Peritoneum (tissue), 1 donor: ENCODE measurements around a stretch of chr16.

DNA sequence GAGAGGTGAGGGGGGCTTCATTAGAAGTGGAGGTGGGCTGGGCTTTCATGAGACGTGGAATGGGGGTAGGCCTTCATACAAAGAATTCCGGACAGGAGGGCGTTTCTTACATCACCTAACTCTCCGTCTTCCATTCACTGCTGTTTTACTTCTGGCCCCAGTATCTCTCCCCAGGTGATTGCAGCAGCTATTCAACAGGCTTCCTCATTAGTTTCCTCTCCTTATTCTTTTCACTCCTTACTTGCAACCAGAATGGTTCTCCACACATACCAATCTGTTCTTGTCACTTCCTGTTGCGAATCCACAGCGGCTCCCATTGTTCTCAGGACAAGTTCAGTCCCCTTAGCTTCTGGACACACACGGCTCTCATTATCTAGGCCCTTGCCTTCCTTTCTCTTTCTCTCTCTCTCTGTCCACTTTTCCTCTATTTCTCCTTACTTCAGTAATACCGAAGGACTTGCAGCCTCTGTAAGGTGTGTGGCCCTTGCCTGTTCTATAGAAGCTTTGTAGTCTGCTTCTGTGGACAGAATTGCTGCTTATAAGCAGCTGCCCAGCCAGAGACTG is 45.5 kb downstream of the VAT1L start:
- PRO-cap: no peak

DNA sequence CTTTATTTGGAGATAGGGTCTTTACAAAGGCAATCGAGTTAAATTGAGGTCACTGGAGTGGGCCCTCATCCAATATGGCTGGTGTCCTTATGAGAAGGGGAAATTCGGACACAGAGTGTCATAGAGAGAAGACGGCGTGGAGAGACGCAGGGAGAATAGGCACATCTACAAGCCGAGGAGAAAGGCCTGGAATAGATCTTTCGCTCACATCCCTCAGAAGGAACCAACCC is 71.5 kb downstream of the VAT1L start:
- PRO-cap: no peak

GRCh38 chr16:77863315-77863956 is 75.1 kb downstream of the VAT1L start:
- PRO-cap: no peak

- PRO-cap: no peak
These were observed 185.3 kb downstream of the WWOX start for GRCh38 chr16:78284671-78285217.

GRCh38 chr16:78454862-78455615 is 355.6 kb downstream of the WWOX start:
- PRO-cap: no peak

DNA sequence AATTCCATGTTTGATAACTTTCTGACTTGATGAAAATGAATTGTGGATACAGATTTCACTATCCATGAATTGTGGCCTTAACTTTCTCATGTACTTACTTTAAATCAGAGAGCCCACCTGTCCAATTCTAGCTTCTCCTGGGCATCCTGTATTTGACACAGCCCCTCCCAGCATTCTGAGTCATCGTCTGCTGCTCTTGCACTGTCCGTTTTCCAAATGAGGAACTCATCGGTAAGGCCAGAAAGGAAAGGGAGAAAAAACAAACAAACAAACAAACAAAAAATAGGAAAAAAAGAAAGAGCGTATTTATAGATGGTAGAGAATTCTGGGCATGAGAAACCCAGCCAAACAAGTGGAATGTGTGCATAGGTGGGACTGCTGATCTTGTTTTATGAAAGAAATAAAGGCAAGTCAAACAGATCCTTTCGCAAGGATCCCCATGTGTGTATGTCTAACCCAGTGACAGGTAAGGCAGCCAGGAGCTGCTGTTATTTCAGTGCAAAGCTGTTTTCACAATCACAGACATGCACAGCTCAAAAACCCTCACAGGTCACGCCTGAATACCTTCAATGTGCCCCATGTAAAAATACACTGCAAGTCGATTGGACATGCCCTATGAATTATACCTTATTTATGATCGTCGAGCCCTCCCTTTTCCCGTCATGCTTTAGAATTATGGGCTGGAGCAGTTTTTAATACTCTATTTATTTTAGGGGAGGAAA is 361.8 kb downstream of the WWOX start:
- PRO-cap: no peak

DNA sequence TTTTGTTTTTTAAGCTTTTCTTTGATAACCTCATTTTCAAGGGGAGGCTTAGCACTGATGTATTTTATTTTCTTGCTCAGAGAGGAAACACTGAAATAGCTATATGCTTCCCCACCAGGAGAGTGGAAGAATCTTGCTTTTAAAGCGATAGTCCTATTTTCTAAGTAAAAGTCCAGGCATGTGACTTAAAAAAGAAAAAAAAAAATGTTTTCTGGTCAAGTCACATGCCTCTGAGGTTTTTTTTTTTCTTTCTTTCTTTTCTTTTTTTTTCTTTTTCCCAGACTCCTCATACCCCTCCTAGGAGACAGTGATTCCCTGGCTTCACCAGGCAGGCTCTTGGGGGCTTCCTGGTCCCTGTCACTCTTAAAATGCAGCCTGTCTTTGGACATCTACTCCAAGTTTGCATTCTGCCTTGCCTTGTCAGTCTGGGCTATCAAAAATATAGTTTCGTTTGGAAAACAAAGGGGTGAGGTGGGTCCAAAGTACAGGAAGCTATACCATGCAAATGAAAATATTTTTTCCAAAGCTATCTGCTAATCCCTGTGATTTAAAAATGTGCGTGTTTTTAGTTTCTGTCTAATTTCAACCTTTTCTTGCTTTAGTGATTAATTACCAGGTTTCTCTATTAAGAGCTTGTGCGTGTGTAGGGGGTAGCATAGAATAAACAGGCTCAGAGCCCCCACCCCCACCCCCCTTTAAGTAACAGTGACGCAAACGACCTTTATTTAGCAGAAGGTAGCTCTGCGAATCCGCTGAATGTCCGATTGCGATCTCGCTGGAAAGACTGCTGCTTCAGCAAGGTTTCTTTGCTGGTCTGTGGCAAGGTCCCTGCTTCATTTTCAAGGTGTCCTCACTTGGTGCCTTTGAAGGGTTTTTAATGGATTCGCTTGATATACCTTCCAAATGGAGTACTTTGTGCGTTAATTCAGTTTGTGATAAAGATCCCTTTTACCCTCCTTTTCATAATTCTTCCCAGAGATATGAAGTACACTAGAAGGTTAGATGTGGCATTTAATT is 510.1 kb downstream of the WWOX start:
- PRO-cap: no peak

DNA sequence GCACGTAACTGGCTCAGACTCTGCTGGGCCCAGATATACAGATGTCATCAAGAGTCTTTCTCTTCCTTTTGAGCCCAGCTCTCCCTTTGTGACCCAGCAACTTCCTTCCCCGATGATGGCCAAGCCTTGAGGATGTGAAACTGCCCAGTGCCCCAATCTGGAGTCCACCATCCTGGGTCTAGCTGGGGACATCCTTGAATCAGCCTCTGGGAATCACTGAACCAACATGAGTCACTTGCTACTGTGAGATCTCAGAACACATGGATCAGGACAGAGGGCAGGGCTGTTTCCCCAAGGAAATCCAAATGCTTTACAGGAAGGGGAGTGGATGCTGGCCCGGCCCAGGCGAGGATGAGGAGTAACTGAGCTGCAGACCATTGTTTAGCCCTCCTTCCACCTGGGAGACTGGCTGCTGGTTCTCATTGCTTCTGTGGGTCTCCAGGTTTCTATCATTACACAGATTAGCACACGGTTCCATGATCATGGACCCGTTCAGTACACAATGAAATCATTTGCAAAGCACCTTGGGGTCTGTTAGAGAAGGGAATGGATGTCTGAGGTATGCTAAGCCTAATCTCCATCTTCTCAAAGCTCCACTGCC is 547.6 kb downstream of the WWOX start:
- PRO-cap: no peak

GRCh38 chr16:78684257-78685491 is 585.2 kb downstream of the WWOX start:
- PRO-cap: no peak

GRCh38 chr16:78715672-78716211 is 616.3 kb downstream of the WWOX start:
- PRO-cap: no peak

DNA sequence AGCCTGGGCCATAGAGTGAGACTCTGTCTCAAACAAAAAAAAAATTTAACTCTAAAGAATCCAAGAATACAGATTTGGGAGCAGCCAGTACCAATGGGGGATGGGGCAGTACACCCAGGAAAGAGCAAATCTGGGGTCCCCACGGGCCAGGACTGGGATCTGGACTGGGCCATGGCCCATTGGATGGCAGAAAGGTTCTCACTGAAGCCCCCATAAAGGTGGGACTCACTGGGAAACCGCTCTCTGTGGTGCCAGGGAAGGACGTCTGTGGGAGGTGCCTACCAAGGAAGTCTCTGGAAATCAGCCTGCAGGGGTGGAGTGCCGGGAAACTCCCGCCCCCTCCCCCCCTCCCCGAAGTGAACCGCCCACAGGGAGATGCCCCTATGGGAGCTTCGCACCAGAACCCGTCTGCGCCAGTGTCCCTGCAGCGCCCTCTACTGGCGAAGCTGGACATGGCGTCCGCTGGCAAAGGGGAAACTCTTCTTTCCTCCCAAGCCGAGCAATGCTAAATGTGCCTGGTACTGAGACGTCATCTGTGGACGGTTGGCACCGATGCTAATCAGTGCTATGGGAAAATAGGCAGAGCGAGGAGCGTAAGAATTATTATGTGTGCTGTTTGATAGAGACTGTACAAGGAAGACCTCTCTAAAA is 671.0 kb downstream of the WWOX start:
- PRO-cap: no peak

- PRO-cap: no peak
These were observed 705.5 kb downstream of the MAF start for GRCh38 chr16:78894948-78895452.

GRCh38 chr16:79229144-79229691 is 371.3 kb downstream of the MAF start:
- PRO-cap: no peak

- PRO-cap: no peak
These were observed 293.4 kb downstream of the MAF start for GRCh38 chr16:79307050-79307608.

DNA sequence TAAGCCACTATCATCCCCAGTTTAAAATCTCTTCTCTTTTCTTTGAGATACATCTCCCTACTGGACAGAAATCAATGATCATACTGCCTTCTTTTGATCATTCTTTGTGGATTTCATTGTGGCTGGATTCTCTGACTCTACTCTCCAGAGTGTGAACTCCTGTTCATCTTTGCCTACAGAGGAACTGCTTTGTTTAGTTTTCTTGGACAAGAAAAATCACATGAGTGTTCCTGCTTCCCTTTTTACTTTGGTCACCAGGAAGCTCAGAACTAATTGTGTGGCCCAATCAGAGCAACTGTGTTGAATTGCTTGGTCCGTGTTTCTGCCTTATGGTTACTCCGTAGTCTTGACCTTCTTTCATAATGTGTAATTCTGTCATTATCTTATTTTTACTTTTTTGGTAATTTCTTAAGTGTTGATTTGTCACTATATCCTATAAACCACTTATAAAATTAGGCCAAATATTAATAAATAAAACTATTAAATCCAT is 97.0 kb downstream of the MAF start:
- PRO-cap: no peak

GRCh38 chr16:79601024-79601485 is 518 bp upstream of the MAF start:
- PRO-cap: no peak

- PRO-cap: no peak
These were observed 167.4 kb upstream of the MAF start for GRCh38 chr16:79767766-79768461.

- PRO-cap: no peak
These were observed 371.5 kb upstream of the MAF start for GRCh38 chr16:79971848-79972567.

DNA sequence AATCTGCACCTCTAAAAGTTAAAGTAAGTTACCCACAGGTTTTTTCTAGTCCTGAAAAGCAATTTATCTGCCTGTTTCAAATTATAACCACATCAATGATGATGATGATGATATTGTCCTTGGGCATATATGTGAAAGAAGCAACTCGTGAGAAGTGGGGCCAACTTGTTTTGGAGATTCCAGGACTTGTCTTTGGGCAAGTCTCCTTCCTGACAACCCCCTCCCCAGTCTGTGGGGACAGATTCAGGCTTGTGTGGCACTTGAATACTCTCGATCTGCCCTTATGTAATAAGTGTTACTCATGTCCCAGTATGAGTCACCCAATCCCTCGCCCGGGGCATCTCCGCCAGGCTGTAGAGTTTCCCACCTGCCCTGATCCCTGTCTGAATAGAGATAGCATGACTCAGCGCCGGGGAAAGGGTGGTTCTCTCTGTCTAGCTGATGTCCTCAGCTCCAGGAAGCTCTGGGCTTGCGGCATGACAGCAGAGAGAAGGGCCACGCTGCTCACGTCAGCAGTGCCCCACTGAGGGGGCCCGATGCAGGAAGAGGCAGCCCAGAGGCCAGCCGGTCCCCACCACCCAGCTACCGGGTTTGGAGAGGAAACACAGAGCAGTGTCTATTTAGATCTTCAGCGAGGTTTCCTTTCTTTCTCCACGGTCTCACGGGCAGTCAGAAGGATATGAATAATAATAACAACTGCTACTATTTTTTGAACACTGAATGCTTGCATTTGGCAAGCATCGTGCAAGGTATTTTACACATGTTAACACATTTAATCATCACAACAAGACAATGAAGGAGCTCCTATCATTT is 426.6 kb upstream of the MAF start:
- PRO-cap: no peak

GRCh38 chr16:80837843-80838322 is 33.5 kb upstream of the CDYL2 start:
- PRO-cap: no peak